ENCODE measurements around a stretch of chr22.

- RRBS = 43% methylated on average over 3 of the region's 15 CpGs
Measured at GRCh38 chr22:35316351-35316838, 16.7 kb downstream of the TOM1 start.

- RRBS = no CpG with 5 or more reads among the region's 11 CpGs
Measured at GRCh38 chr22:35317779-35318268, 18.1 kb downstream of the TOM1 start.

- RRBS = no CpG with 5 or more reads among the region's 27 CpGs
Measured at GRCh38 chr22:35451941-35452959, 52.3 kb downstream of the MCM5 start.

GRCh38 chr22:35467515-35468134, 67.7 kb downstream of the MCM5 start:
- RRBS = no CpG with 5 or more reads among the region's 10 CpGs

GRCh38 chr22:35684551-35684874, 33.2 kb upstream of the APOL5 start:
- RRBS = no CpG with 5 or more reads among the region's 2 CpGs

DNA sequence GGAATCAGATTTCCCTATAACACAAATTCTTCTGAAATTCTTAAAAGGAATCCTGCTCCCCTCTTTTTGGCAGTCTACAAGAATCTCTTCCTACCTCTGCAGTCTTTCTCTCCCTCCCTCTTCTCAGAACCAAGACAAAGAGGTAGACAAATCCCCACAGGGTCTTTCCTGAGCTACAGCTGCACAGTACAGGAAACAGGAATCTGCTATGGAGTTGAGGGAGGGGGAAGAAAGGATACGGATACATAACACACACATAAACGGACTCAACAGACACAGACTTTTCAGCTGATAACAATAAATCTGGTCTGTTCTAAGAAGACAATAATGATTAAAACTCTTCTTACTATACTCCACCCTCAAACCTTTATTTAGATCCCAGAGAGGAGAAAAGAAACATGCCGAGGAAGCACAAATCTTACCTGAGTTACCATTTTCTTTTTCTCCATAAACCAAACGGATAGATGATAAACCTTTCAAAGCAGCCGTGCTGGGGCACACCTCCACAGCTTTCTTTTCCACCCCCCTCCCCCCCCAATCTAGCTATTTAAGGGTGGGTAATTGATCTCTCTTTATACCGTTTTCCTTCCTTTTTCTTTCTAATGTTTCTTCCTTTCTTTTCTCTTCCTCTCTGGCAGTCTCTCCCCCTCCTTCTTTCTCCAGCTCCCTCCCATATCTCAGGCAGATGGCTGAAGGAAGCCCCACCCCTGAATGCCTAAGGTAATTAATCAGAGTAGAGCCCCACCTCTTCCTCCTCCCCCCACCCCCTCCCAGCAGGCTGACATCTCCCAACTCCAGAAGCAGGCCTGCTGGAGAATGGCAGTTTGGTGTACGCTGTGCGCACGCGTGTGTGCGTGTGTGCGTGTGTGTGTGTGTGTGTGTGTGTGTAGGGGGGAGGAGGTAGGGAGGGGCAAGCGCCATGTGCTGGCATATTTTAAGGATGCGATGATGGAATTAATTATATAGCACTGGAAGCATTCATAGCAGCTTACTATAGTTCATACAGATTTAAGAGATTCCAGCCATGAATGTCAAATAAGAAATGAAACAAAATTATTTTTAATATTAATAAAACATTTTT, 122.4 kb downstream of the APOL5 start:
- RRBS = no CpG with 5 or more reads among the region's 14 CpGs

- RRBS = no CpG with 5 or more reads among the region's 2 CpGs
Measured at GRCh38 chr22:36017725-36018285, 10.8 kb downstream of the RBFOX2 start.

GRCh38 chr22:36156305-36157446, 3.9 kb downstream of the APOL3 start:
- RRBS = 85% methylated on average over 3 of the region's 19 CpGs

DNA sequence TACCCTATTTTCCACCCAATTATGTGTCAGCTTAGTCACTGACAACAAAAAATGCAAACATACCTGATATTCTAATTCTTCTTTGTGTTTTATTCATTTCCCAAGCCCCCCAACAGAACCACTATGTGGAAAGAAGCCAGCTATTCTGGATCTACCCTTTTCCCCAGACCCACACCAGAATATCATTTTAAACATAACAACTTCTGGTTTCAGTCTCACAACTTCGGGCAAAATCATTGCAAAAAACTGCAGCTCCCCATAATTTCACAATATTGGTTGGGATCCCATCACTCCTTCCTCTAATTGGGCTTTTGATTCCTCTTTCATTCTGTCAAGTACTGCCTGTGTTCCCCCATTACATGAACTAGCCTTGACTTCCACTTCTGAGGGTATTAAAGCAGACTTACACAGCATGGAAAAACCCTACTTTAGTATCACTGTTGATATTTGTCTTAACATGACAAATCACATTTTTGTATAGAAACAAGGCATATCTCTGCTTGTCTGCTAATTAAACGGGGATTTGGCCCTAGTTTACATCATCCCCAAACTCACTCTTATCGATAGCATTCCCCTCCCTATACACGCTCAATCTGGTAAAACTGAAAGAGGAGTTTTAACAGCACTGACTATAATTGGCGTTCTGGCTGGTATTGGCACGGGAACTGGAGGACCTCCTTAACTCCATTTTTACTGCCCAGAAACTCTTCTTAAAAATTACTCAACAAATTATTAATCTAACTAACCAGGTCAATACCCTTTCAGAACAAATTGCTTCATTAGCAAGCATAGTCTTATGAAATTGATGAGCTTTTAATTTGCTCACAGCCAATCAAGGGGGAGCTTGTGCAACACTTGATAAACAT, 4.2 kb upstream of the APOL3 start:
- RRBS = no CpG with 5 or more reads among the region's 6 CpGs

GRCh38 chr22:36197529-36197974, 4.1 kb downstream of the APOL4 start:
- RRBS = no CpG with 5 or more reads among the region's 3 CpGs

- RRBS = no CpG with 5 or more reads among the region's 5 CpGs
Measured at GRCh38 chr22:36253772-36254526, 1.0 kb downstream of the APOL1 start.

DNA sequence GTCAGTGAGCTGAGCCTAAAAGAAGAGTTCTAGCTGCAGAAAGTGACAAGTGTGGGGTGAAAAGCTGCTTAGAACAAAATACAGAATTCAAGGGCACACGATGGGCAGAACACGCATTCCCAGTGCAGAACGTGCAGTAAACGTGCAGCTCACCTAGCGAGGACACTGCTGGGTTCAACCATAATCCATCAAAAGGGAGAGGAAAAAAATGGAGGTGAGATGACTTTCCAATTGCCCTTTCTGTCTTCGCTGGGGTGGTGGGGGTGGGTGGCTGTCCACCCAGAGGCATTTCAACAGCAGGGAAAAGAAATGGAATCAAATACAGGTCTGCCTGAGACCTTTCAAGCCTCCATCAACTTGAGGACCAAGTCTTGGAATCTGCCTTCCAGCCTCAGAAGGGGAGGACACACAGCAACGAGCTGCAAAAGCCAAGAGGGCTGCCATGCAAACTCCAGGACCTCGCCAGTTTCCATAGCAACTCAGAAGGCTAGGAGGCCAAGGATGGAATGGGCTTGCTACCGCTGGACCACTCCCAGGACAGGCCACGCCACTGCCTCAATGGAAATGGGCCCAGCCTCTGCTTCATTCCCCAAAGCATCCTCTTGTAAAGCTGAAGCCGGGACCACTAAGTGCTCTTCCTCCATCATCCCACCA, 61.8 kb downstream of the MYH9 start:
- RRBS = no CpG with 5 or more reads among the region's 11 CpGs

DNA sequence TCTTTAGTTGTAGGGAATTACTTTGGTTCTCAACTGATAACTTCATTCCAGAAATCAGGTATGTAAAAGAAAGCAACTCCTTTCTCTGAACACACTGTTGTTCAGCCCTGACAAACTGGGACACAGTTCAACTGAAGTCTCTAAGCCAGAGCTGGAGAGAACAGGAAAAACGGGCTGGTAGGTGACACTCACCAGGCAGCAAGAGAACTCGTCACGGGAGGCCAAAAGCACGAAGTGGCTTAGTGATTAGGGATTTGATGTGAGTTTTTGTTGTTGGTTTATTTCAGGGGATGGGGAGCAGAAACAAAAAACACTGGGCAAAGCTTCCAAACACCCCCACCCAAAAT, 54.1 kb downstream of the MYH9 start:
- RRBS = no CpG with 5 or more reads among the region's 4 CpGs

- RRBS = no CpG with 5 or more reads among the region's 5 CpGs
Measured at GRCh38 chr22:36359531-36360336, 28.0 kb downstream of the MYH9 start.

- RRBS = no CpG with 5 or more reads among the region's 5 CpGs
Measured at GRCh38 chr22:36411509-36412123, 23.8 kb upstream of the MYH9 start.

- RRBS = no CpG with 5 or more reads among the region's 6 CpGs
Measured at GRCh38 chr22:36516423-36516642, 9.5 kb upstream of the FOXRED2 start.

- RRBS = no CpG with 5 or more reads among the region's 5 CpGs
Measured at GRCh38 chr22:36846664-36847003, 14.2 kb upstream of the NCF4 start.

- RRBS = no CpG with 5 or more reads among the region's 3 CpGs
Measured at GRCh38 chr22:36940634-36941026, 27.2 kb downstream of the CSF2RB start.

GRCh38 chr22:36977764-36978447, 29.7 kb downstream of the TEX33 start:
- RRBS = no CpG with 5 or more reads among the region's 21 CpGs